Peripheral blood mononuclear cell (primary cell): Measurements from ENCODE around the genes IFNA16, KLHL9, IFNA6 and IFNA2.

DNA sequence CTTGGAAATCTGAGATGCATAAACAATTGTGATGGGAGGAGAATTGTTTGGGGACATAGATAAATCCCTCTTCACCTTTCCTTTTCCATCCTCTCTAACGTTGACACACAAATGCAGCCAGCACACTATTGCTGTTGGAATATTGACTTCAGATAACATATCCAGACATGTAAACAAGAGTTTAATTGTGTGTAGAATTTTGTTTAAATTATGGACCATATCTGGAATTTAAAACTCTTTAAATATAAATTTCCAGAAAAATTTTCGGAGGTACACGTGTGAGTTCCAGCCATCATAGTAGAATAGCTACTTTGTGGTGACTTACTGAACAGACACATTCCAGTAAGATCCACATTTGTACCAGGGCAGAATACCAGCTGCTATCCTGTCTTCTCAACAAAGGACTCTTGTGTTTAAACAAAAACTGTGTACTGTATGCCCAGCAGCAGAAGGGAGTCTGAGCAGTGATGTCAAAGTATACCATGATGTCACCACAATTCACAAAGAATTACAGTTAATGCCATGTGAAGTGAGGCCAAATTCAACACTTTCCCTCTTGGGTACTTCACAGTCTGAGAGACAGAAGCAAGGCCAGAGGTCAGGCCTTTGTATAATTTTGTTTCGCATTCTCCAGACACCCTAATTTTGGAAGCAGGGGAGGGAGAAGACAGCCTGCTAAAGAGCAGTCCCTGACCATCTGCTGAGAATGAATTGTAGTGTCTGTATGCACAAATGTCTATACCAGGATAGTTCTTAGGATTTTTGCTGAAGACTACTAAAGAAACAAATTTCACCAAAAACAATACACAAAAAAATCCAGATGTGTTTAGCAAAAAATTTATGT is 137.0 kb downstream of the ADAMTSL1 start:
- PRO-cap, 8 experiments = no peak in any of the 8 experiments

DNA sequence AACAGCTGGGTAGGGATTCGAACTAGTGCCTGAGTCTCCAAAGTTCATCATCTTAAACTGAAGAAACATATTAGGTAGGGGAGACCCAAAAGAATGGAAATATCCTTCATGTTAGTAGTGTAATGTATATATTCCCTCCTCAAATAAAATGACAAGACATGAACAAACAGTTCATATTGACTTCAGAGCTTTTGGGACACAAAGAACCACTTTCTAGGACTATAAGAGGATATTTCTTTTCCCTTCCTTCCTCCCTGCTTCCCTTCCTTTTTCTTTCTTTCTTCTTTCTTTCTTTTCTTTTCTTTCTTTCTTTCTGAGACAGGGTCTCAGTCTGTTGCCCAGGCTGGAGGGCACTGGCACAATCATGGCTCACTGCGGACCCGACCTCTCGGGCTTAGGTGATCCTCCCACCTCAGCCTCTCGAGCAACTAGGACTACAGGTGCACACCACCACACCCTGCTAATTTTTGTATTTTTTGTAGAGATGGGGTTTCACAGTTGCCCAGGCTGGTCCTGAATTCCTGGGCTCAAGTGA is 10.4 kb downstream of the PLIN2 start:
- PRO-cap, 8 experiments = peak in 1 of 8 experiments; most common minus-strand start position 259 of the sequence (in 1)

DNA sequence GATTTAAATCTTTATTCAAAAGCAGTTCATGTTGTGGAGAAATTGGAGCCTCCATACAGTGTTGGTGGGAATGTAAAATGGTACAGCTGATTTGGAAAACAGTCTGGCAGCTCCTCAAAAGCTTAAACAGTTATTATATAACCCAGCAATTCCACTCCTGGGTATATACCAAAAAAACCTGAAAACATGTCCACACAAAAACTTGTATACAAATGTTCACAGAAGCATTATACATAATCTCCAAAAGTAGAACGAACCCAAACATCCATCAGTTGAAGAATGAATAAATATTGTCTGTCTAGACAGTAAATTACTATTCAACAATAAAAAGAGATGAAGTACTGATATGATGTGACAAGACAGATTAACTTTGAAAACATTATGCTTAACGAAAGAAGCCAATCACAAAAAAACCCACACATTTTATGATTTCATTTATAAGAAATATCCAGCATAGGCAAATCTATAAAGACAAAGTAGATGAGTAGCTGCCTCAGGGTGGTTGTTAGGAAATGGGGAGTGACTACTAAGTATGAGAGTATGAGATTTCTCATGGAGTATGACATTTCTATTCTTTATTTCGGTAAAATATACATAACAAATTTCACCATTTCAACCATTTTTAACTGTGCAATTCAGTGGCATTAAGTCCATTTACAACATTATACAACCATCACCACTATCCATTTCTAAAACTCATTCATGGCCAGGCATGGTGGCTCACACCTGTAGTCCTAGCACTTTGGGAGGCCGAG is 2.5 kb downstream of the PLIN2 start:
- PRO-cap, 8 experiments = no peak in any of the 8 experiments

- PRO-cap, 8 experiments = no peak in any of the 8 experiments
These were observed 28.2 kb upstream of the PLIN2 start for GRCh38 chr9:19155283-19156106.

- PRO-cap, 8 experiments = no peak in any of the 8 experiments
These were observed 32.8 kb upstream of the PLIN2 start for GRCh38 chr9:19160031-19160454.

DNA sequence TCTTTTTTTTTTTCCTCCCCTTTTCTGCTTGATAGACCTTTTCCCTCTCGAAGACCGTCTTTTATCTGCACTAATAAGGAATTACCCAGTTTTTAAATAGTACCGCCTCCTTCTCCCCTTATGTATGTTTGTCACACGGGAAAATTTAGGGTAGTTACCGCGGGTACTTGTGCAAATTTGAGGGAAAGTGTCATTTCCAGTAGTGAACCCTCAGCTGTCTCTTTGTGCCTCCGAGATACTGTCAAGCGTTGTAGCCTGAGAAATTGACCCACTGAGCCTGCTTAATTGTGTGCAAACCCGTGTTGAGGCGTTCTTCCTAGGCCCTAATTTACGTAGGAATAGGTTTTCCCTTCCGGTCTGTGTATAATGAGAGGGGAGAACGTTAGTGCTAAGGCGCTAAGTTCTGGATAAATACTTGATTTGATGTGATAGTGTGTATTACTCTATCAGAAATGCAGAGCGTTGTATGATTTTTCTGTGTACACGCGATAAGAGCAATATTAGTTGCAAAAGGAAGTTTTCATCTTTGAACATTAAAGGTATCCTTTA is 1.1 kb downstream of the DENND4C start:
- PRO-cap, 8 experiments = no peak in any of the 8 experiments

- PRO-cap, 8 experiments = no peak in any of the 8 experiments
These were observed 37.1 kb downstream of the RPS6 start for GRCh38 chr9:19342912-19343340.

GRCh38 chr9:19378113-19379088 is 1.6 kb downstream of the RPS6 start:
- PRO-cap, 8 experiments = no peak in any of the 8 experiments

DNA sequence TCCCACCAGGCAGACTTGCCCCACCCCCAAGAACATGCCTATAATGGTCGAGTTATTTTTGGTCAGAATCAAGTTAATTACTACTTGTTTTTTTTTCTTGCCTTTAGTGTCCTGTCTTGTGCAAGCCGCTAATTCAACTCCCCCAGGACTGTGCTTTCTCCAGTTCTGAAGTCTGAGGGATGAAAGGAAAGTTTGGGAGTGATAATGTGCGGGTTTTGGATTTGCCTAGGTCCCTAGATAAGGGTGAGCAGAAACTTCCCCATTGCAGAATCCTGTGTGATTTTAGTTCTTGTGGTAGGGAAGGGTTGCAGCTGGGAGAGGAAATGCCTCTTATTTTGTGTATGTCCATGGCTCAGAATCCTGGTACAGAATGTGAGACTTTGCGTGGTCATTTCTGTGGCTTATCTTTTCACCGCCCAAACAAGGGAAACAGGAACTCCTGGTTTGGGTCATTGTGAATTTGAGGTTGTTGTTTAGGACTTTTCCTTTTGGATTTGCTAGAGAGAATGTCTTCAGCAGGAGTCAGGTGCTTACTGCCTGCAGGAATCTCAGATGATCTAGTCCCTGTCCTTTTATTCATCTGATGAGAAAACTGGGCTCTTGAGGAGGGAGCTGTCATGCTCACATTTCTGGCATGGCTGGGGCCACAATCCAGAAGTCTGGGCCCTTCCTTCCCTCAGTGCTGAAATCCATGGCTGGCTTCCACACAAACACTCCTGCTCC is 1.0 kb downstream of the ACER2 start:
- PRO-cap, 8 experiments = no peak in any of the 8 experiments

GRCh38 chr9:20028603-20029206 is 239.9 kb upstream of the SLC24A2 start:
- PRO-cap, 8 experiments = no peak in any of the 8 experiments

GRCh38 chr9:20321772-20322080 is 300.6 kb downstream of the MLLT3 start:
- PRO-cap, 8 experiments = no peak in any of the 8 experiments

DNA sequence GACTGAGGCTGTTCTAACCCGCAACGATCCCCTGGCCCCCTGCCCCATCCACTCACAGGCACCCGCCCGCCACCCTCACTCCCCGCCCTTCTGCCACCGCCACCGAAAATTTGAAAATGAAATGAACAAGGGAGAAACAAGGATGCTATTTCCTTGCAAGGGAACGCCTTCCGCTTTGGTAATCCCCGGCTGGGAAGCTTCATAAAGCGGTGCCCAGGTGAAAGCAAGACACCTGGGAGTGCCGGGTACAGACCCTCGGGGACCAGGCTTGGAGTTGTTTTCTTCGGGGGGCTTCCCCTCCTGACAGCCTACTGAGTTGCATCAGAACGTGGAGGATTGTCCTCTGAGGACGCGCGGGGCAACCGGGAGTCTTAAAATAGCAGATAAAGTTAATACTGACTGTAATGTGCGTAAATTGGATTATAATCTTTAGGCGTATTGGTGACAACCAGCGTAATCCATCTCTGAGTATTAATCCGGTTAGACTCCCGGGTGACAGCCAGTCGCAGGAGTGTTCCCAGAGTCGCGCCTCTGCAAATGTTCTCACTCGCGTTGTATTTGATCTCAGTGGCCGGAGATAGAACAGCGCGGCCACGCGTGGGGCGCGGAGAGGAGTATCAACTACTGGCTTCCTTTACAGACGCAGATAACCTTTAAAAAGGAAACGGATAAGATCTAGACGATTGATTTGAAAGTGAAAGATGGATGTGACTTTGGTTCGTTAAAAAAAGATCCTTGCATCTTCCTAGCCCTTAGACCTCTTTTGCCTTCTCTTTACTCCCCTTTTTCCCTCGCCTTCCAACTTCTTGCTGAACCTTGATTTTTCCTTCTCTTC is 959 bp upstream of the MLLT3 start:
- PRO-cap, 8 experiments = peak in 7 of 8 experiments; most common plus-strand start position 678 of the sequence (in 3); most common minus-strand start position 626 of the sequence (in 6)

DNA sequence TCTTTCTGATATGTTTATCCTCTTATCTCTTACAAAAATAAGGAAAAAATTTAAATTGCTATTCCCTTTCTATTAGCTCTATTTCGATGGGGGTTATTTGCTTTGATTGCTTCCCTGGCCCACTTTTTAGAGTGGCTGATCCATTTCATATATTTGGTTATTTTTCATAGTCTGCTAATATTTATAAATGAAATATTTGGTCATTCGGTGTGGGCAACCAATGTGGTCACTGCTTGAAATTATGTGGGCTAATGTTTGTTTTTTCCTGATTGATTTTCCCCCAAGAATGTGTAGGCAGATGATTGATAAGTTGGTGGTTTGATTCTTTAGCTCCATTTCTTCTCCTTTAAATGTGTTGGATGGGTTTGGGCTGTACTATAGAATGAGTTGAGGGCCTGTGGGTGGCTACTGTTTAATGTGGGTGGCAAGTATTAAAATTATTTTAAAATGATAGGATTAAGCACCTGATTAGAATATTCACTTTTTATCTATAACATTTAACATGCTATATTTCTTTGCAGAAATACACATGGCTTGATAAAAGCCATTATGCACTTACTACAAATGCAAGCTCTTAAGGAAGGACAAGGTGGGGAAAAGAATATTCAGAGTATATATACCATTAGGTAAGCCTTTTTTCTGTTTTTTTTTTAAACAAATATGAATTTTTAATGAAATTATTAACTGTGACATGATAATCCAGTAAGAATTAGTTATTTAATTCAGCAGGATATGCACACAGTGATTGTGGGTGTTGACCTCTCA is 55.8 kb downstream of the FOCAD start:
- PRO-cap, 8 experiments = no peak in any of the 8 experiments

GRCh38 chr9:20831159-20831475 is 147.1 kb downstream of the FOCAD start:
- PRO-cap, 8 experiments = no peak in any of the 8 experiments

- PRO-cap, 8 experiments = no peak in any of the 8 experiments
These were observed at the start of gene IFNA16 for GRCh38 chr9:21217083-21217692. Gene IFNA16, minus strand, starts transcription at chr9:21217311.

GRCh38 chr9:21335320-21335813 is at the start of gene KLHL9:
Gene KLHL9, minus strand, starts transcription at chr9:21335404.
- PRO-cap, 8 experiments = peak in 8 of 8 experiments; most common plus-strand start chr9:21335500 (in 2); most common minus-strand start chr9:21335380 (in 4)

- PRO-cap, 8 experiments = no peak in any of the 8 experiments
These were observed at the start of gene IFNA6 for GRCh38 chr9:21350834-21351318. Gene IFNA6, minus strand, starts transcription at chr9:21350887.

DNA sequence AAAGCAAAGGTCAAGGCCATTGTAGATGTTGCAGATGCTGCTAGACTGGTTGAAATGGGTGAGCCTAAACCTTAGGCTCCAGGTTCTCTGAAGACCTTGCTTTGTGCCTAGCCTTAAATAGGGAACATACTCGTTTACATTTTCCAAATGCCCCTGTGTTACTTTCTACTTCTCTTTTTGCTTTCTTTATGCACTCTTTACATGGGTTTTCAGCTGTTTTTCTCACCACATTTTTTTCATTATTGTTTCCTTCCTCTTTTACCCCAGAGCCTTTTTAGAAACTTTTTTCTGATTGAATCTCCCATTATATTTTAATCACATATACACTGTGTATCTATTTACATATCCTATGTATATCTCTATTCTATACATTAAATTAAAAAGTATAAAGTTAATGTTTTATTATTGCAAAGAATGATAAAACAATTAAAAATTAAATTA is at the start of gene IFNA2:
IFNA2 (minus strand) TSS at position 89 of the 441 bp plus-strand sequence.
- PRO-cap, 8 experiments = no peak in any of the 8 experiments

- PRO-cap, 8 experiments = no peak in any of the 8 experiments
These were observed 3.7 kb downstream of the CDKN2B start for GRCh38 chr9:22005050-22006206.

- PRO-cap, 8 experiments = no peak in any of the 8 experiments
These were observed 32.7 kb upstream of the CDKN2B start for GRCh38 chr9:22041736-22042357.